Uterus (tissue), 7 donors: ENCODE results near the gene GSPT1.

DNA sequence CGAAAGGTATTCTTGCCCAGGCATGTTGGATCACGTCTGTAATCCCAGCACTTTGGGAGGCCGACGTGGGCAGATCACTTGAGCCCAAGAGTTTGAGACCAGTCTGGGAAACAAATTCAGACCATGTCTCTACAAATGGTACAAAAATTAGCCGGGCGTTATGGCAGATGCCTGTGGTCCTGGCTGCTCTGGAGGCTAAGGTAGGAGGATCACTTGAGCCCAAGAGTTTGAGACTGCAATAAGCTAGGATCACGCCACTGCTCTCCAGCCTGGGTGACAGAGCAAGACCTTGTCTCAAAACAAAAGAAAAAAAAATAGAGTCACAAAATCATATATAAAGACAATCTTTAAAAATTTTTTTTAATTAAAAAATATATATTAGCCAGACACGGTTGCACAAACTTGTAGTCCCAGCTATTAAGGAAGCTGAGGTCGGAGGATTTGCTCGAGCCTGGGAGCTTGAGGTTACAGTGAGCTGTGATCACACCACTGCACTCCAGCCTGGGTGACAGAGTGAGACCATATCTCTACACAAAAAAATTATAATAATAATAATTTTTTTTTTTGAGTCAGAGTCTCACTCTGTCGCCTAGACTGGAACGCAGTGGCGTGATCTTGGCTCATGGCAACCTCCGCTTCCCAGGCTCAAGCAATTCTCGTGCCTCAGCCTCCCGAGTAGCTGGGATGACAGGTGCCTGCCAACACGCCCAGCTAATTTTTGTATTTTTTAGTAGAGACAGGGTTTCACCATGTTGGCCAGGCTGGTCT lies 23.9 kb downstream of the LITAF start:
- PRO-cap, 4 experiments, result no peak in any of the 4 experiments
- RAMPAGE, long total RNA, 2 experiments, result no peak in any of the 2 experiments
- RRBS, result no CpG with 5 or more reads among the region's 17 CpGs

GRCh38 chr16:11610104-11610598 lies 23.4 kb upstream of the LITAF start:
- PRO-cap, 4 experiments, result peak in 1 of 4 experiments; most common minus-strand start chr16:11610425 (in 1)
- RAMPAGE, long total RNA, 2 experiments, result no peak in any of the 2 experiments
- RRBS, result no CpG with 5 or more reads among the region's 10 CpGs

- PRO-cap, 4 experiments, result no peak in any of the 4 experiments
- RAMPAGE, long total RNA, 2 experiments, result no peak in any of the 2 experiments
- RRBS, result no CpG with 5 or more reads among the region's 21 CpGs
Observed at GRCh38 chr16:11691392-11692316, 23.4 kb downstream of the SNN start.

- PRO-cap, 4 experiments, result no peak in any of the 4 experiments
- RAMPAGE, long total RNA, 2 experiments, result start-site peak on the minus strand in 1 of 2 experiments, at chr16:11735838-11736185 at its widest, 6 reads per replicate
- RRBS, result no CpG with 5 or more reads among the region's 10 CpGs
Observed at GRCh38 chr16:11735756-11736510, 6.7 kb downstream of the TXNDC11 start.

- PRO-cap, 4 experiments, result no peak in any of the 4 experiments
- RAMPAGE, long total RNA, 2 experiments, result no peak in any of the 2 experiments
- RRBS, result no CpG with 5 or more reads among the region's 8 CpGs
Observed at GRCh38 chr16:11792288-11793382, 4.4 kb downstream of the ZC3H7A start.

- PRO-cap, 4 experiments, result peak in 4 of 4 experiments; most common plus-strand start chr16:11916218 (in 2); most common minus-strand start chr16:11915952 (in 2)
- RAMPAGE, long total RNA, 2 experiments, result start-site peak on the minus strand in 1 of 2 experiments, at chr16:11915936-11915972 at its widest, 275 reads per replicate
- RRBS, result 2% methylated on average over 19 of the region's 58 CpGs
Observed at GRCh38 chr16:11915838-11916398, at the start of gene GSPT1. Gene GSPT1, minus strand, starts transcription at chr16:11915956.

DNA sequence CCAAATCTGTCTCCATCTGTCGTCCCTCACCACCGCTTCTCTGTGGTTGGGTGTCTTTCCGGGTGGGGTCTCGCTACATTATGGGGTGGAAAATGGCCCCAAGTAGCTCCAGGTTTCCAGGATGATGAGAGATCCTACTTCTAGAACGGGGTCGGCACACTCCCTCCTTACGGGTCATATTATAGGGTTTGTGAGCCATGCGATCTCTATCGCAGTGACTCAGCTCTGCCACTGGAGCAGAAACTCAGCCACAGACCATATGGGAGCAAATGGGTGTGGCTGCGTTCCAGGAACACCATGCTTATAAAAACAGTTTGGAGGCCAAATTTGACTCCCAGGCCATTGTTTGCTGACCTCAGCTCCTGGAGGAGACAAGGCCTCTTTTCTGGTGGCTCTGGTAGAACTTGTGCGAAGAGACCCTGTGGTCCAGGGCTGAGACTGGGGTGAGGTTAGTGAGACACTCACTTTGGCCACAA lies 60.5 kb downstream of the SNX29 start:
- PRO-cap, 4 experiments, result no peak in any of the 4 experiments
- RAMPAGE, long total RNA, 2 experiments, result no peak in any of the 2 experiments
- RRBS, result no CpG with 5 or more reads among the region's 11 CpGs

- PRO-cap, 4 experiments, result no peak in any of the 4 experiments
- RAMPAGE, long total RNA, 2 experiments, result no peak in any of the 2 experiments
- RRBS, result no CpG with 5 or more reads among the region's 6 CpGs
Observed at GRCh38 chr16:12041535-12041921, 65.0 kb downstream of the SNX29 start.

- PRO-cap, 4 experiments, result no peak in any of the 4 experiments
- RAMPAGE, long total RNA, 2 experiments, result no peak in any of the 2 experiments
- RRBS, result no CpG with 5 or more reads among the region's 10 CpGs
Observed at GRCh38 chr16:12062344-12063059, 86.0 kb downstream of the SNX29 start.

DNA sequence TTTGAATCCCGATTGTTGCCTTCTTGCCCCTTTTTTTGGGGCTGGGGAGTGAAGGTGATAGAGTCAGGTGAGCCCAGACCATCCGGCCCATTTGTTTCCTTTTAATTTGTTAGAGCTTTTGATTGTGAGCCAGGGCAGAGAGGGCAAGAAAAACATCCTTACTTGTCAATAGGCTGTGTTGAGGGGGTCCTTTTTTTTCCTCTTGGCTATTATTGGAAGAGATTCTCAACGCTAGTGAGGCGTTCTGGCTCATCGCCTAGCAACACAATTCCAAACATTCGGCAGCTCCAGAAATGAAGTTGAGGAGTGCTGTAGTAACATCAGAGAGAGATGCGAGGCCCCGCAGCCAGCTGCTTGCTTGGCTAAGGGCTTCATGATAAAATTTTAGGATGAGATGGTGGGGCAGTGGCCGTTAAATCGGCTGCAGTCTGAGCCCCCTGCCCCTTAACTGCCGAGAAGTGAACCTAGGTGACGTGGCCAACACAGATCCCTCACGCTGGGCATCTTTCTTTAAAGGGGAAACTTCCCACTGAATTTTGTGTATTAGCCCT lies 119.2 kb downstream of the SNX29 start:
- PRO-cap, 4 experiments, result peak in 3 of 4 experiments; most common plus-strand start position 320 of the sequence (in 3)
- RAMPAGE, long total RNA, 2 experiments, result no peak in any of the 2 experiments
- RRBS, result no CpG with 5 or more reads among the region's 13 CpGs

GRCh38 chr16:12167058-12167602 lies 190.6 kb downstream of the SNX29 start:
- PRO-cap, 4 experiments, result no peak in any of the 4 experiments
- RAMPAGE, long total RNA, 2 experiments, result no peak in any of the 2 experiments
- RRBS, result no CpG with 5 or more reads among the region's 5 CpGs

DNA sequence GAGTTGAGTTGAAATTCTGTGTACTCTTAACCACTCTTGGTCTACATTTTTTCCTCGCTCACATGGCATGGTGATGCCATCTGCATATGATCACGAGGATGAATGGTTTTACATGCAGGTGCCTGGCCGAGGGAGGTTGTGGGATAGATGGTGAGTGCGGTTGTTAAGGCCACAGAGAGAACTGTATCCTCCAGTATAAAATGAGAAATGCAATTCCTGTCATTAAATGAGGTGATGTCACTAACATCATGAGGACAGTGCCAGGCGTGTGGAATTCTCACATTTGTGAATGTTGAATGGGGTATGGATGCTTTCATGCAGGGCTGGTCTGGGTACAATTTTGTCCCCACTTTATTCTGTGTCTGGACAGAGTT lies 330.6 kb downstream of the SNX29 start:
- PRO-cap, 4 experiments, result no peak in any of the 4 experiments
- RAMPAGE, long total RNA, 2 experiments, result no peak in any of the 2 experiments
- RRBS, result no CpG with 5 or more reads among the region's 5 CpGs

GRCh38 chr16:12801401-12802110 lies 2.1 kb downstream of the CPPED1 start:
- PRO-cap, 4 experiments, result no peak in any of the 4 experiments
- RAMPAGE, long total RNA, 2 experiments, result no peak in any of the 2 experiments
- RRBS, result no CpG with 5 or more reads among the region's 6 CpGs

DNA sequence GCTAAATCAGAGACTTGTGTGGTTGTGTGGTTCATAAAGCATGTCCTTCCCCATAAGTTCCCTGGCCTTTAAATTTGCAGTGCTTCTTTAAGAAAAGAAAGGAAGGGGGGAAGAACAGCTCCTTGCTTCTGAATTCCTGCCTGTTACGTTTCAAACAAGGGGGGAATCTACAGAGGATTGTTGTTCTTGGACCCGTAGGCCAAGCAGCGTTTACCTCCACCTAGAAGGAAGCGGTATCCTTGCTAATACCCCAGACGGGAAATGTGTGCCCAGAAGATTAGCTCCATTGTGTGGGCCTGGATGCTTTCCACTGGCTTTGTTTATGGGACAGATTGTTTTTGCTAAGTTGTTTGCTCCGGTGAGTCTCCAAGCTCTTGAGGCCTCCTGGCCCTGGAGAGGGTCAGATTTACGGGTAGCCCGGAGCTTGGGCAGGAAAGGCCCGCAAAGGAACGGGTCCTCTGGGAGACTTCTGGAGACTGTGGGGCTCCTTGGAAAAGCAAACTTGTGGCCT lies 28.5 kb upstream of the MRTFB start:
- PRO-cap, 4 experiments, result no peak in any of the 4 experiments
- RAMPAGE, long total RNA, 2 experiments, result no peak in any of the 2 experiments
- RRBS, result 31% methylated on average over 3 of the region's 10 CpGs

DNA sequence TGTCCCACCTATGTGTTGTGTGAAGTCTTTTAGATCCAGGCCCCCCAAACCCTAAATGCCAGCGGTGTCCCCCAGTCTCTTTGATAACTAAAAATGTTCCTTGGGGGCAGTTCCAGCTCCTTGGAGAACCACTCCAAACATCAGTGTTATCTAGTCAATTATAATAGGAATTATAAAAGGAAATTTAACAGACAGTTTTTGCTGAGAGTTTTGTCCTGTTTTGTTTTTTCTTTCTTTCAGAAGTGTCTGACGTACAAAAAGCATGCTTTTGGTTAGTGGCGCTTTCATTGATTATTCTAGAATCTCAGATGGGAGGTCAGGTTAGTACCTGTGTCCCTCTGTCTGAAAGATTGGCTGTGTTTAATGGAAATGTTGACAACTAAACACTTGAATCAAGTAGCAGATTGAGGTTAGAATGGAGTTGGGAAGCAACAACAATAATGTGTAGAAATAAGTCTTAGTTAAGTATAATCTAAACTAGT lies 2.2 kb downstream of the MRTFB start:
- PRO-cap, 4 experiments, result no peak in any of the 4 experiments
- RAMPAGE, long total RNA, 2 experiments, result no peak in any of the 2 experiments
- RRBS, result no CpG with 5 or more reads among the region's 3 CpGs

- PRO-cap, 4 experiments, result no peak in any of the 4 experiments
- RAMPAGE, long total RNA, 2 experiments, result no peak in any of the 2 experiments
- RRBS, result no CpG with 5 or more reads among the region's 10 CpGs
Observed at GRCh38 chr16:14240715-14241421, 169.7 kb downstream of the MRTFB start.

DNA sequence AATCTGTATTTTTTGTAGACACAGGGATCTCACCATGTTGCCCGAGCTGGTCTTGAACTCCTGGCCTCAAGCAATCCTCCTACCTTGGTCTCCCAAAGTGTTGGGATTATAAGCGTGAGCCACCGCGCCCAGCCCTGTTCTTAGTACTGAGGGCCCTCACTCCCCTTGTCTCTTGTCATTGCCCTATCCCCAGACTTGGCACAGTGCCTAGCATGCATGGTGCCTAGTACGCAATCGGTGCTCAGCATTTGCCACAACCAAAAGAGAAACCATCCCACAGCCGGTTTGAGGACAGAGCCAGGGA lies 274.2 kb downstream of the MRTFB start:
- PRO-cap, 4 experiments, result no peak in any of the 4 experiments
- RAMPAGE, long total RNA, 2 experiments, result no peak in any of the 2 experiments
- RRBS, result no CpG with 5 or more reads among the region's 7 CpGs

- PRO-cap, 4 experiments, result no peak in any of the 4 experiments
- RAMPAGE, long total RNA, 2 experiments, result no peak in any of the 2 experiments
- RRBS, result 72% methylated on average over 10 of the region's 19 CpGs
Observed at GRCh38 chr16:14399894-14400395, 230.1 kb downstream of the PARN start.

DNA sequence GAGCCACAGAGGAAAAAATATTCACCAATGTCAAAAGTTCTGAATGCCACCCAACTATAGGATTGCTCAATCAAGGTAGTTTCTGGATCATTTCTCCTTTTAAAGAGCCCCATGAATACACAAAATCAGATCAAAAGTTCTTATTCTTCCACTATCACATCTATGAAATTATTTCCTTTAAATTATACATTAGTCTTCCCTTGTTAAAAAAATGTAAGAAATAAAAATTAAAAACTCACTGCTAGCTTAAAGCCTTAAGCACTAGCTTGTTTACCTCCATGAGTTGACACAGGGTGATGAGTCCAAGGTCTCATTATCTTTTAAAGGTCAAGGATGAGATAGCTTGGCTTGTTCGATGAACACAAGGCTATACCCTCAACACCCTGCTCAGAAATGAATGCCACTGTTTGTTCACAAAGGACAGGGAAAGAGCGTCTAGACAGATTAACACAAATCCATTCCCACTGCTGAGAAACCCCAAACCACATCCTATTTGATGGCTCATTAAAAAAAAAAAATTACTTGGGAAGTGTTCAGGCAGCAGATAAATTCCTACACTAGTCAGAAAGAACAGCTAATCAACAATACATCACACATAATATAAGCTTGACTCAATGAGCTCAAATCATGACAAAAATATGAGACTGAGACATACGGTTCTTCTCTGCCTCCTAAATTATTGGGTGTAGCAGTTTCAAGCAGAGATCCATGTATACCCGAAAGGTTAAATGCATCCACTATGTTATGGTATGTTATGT lies 118.9 kb downstream of the PARN start:
- PRO-cap, 4 experiments, result no peak in any of the 4 experiments
- RAMPAGE, long total RNA, 2 experiments, result no peak in any of the 2 experiments
- RRBS, result no CpG with 5 or more reads among the region's 4 CpGs

GRCh38 chr16:14935220-14935588 lies 2.0 kb upstream of the NPIPA1 start:
- PRO-cap, 4 experiments, result no peak in any of the 4 experiments
- RAMPAGE, long total RNA, 2 experiments, result no peak in any of the 2 experiments
- RRBS, result no CpG with 5 or more reads among the region's 13 CpGs